Right lobe of liver (tissue), 4 donors: ENCODE results near the gene ZBTB24.

DNA sequence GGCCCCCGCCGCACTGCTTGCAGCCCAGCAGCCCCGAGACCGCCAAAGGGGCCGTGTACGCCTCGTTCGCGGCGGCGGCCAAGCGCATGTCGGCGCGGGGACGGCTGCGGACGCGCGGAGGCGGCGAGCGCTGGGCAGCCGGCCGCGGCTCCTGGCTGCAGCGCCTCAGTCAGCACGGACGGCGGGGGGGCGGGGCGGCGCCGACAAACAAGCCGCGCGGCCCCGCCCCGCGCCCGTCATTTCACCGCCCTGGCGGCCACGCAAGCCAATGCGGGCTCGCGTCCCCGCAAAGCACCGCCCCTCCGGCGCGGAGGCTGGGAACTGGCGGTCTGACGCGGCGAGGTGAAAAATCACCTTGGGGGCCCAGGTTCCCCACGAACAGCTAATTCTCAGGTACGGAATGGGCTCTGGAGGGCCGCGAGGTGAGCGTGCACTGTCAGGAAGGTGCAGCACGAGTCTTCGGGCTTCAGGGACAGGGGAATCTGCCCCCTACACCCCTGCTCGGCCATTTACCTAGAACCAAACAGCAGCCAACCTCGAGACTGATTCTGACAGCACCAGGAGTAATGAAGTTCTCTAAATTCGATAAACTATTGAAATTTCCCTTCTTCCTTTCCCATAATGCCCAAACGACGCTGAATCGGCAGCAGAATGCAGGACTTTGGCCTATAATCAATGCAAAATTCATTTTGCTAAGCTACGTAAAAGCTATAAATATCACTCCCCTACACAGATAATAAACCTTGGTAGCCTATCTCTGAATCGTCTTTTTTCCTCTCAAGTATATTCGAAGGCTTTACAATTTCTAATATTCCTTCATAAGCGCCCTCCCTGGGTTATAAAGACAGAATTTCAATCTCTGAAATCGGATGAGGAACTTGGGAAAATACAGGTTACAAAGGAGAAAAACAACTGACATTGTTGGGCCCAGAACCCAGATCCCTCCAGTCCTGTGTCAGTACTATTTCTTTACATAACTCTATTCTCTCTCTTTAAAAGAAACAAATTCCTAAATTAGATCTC is 85.0 kb downstream of the SESN1 start:
- PRO-cap, 4 experiments: peak in 4 of 4 experiments; most common plus-strand start position 317 of the sequence (in 2); most common minus-strand start position 180 of the sequence (in 4)
- RAMPAGE, long total RNA, 2 experiments: no peak in any of the 2 experiments

GRCh38 chr6:109087789-109088453 is 6.7 kb downstream of the SESN1 start:
- PRO-cap, 4 experiments: no peak in any of the 4 experiments
- RAMPAGE, long total RNA, 2 experiments: no peak in any of the 2 experiments

GRCh38 chr6:109296375-109297042 is 85.8 kb downstream of the CD164 start:
- PRO-cap, 4 experiments: no peak in any of the 4 experiments
- RAMPAGE, long total RNA, 2 experiments: no peak in any of the 2 experiments

DNA sequence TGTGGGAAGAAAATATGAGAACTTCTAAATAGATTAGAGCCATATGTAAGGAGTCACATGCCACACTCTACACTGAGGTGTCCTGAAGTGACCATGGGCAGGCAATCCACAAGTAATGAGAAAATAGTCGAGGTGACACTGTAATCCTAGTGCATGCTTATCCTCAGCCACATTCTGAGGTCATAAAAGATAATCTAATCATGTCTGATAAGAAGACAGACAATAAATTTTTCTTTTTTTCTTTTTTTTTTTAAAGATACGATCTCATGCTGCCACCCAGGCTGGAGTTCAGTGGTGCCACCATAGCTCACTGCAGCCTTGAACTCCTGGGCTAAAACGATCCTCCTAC is 62.2 kb downstream of the CD164 start:
- PRO-cap, 4 experiments: no peak in any of the 4 experiments
- RAMPAGE, long total RNA, 2 experiments: no peak in any of the 2 experiments

DNA sequence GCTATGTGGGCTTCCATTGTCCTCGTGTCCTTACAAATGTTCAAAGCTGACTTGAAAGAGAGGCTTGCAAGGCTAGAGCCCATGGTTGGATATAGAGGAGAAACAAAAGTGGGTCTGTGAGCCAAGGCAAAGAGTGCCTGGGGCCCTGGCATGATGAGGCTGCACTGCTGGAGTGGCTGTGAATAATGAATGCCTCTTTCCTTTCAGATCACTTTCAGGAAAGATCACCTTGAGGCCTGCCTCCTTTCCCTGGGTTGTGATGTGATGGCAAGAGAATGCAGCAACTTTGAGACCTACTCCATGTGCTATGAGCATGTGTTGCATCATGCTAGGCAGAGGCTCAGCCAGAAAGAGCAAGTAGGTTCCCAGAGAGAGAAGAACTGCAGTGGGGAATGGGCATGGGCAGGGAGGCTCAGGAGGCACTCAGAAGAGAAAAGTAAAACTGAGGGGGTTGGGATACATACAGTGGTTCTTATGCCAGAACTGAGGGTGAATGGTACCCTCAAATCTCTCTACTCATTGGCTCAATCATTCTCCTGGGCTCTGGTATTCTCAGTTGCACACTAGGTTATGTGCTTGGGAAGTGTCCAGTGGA is 46.0 kb downstream of the CD164 start:
- PRO-cap, 4 experiments: no peak in any of the 4 experiments
- RAMPAGE, long total RNA, 2 experiments: no peak in any of the 2 experiments

DNA sequence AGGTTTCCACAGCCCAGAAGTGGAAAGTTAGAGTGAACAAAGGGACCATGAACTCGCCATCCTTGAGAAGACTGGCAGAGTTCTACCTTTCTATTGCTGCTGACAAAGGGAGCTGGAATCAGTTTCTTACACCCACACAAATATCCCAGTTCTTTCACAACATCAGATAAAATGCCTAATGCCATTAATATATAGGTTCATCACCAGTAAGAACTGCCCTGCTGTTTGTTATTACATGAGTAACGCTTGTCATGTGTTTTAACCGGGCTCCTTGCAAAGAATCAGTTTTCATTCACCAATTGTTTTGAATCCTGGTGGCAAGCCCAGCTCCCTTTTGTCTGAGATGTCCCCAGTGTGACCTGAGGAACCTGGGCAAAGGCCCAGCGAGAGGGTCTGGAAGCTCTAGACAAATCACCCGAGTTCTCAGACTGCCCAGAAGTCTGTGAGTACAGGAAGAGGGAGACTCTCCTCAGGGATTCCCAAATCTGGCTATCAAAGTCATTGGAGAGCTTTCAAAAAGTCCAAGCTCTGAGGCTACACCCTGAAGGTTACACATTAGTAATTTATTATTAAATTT is 7.5 kb upstream of the CD164 start:
- PRO-cap, 4 experiments: no peak in any of the 4 experiments
- RAMPAGE, long total RNA, 2 experiments: no peak in any of the 2 experiments

- PRO-cap, 4 experiments: peak in 1 of 4 experiments; most common minus-strand start chr6:109457165 (in 1)
- RAMPAGE, long total RNA, 2 experiments: no peak in any of the 2 experiments
Observed at GRCh38 chr6:109456562-109457798, 1.4 kb upstream of the MICAL1 start.

- PRO-cap, 4 experiments: no peak in any of the 4 experiments
- RAMPAGE, long total RNA, 2 experiments: start-site peak on the minus strand in 1 of 2 experiments, at chr6:109481075-109481786 at its widest, 18 reads per replicate
Observed at GRCh38 chr6:109481028-109482062, 1.7 kb downstream of the ZBTB24 start.

DNA sequence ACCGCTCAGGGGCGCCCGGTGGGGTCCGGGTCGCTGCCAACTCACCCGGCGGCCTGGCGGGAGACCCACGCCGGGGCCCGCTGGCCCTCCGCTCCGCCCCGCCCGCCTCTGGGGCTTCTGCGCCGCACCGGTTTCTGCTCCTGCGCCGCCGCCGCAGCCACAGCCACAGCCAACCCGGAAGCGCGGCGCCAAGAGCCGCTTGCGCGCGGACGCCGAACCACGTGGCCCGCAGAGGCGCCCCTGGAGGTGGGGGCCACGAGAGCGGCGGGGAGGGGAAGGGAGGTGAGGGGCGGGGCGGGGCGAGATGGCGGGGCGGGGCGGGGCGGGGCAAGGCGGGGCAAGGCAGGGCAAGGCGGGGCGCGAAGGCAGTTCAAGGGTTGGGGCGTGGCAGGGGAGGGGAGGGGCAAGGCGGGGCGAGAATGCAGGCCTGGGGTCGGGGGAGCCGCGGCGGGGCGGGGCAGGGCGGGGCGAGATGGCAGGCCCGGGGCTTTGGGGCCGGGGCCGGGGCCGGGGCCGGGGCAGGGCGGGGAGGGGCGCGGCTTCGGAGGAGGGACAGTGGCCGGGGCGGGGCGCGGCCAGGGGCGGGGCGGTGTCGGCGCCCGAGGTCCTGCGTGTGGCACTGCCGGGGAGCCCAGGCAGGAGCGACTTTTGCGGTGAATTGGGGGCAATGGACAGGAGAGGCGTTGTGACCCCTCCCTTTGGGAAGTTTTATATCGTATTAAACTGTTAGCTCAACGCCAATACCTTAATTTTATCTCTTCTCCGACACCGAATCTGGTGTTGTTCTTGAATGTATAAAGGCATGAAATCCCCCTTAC is at the start of gene ZBTB24:
Gene ZBTB24 (minus strand): TSS at position 167 of the 818 bp plus-strand sequence.
- PRO-cap, 4 experiments: peak in 4 of 4 experiments; most common plus-strand start position 592 of the sequence (in 3); most common minus-strand start position 110 of the sequence (in 4)
- RAMPAGE, long total RNA, 2 experiments: start-site peak on the minus strand in 2 of 2 experiments, centred at positions 103 to 172 of the sequence, 17 to 27 reads per replicate

DNA sequence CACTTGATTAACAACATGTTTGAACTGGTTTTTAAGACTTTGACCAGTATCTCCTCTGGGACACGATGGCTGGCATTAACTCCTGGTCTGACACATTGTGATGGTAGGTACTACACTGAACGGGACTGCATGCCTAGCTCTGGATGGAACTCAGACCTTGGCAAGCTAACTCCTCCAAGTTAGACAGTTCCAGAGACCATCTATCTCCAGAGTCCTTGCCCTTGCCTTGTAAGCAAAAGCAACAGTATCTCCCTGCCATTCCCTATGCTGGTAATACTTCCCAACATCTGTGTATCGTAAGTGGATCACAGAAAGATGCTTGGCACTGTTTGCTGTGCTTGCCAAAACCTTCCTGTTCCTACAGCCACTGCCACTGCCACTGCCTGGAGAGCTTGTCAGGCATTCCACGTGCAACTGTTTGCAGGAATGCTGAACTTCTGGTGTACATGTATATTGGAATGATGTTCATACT is 25.4 kb downstream of the AK9 start:
- PRO-cap, 4 experiments: no peak in any of the 4 experiments
- RAMPAGE, long total RNA, 2 experiments: no peak in any of the 2 experiments

DNA sequence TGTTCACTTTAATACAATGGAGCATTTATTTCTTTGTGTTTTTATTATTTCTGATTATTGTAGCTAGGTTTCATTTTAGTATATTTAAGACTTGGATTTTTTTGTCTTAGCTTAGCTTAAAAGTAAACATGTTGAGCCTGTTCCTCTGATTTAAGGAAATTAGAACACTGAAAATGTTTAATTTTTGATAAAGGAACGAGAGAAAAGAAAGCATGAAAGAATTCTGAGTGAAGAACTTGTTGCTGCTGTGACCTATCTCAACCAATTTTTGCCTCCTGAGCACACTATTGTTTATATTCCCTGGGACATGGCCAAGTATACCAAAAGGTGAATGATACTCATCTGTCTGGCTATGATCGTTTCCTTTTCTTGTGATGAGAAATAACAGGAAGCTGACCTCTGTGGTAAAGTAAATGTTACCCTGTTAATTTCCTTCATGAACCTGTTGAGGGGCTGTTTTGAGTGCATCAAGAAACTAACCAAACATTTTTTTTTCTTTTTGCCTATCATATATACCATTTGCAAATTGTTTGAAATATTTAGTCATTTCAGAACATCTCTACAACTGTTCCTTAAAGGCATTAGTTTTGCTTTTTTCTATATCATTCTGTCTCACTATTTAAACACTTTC is 69.1 kb downstream of the FIG4 start:
- PRO-cap, 4 experiments: no peak in any of the 4 experiments
- RAMPAGE, long total RNA, 2 experiments: no peak in any of the 2 experiments

DNA sequence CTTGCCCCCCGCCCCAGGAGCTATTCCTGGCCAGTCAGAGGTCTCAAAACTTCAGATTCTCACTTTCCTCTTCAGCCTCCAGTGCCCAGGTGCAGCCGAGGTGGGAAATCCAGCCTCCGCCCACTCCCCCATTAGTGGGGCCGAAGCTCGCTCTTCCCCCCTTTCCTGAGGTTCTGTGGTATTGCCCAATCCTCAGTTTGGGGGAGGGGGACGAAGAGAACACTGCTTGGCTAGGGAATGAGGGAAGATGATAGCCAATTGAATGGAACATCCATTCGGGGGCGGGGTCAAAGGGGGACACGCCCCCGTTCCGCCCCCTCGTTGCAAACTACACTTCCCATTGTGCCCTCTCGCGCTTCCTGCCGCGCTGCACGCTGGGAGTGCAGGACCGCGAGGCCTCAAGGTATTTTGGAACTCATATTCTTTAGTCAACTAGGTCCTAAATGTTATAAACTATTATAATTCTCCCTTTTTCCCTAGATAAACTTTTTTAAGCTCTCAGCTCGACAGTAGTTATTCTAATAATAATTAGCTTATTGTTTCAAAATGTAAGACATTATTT is 368 bp upstream of the CDC40 start:
- PRO-cap, 4 experiments: peak in 4 of 4 experiments; most common plus-strand start position 355 of the sequence (in 1); most common minus-strand start position 232 of the sequence (in 3)
- RAMPAGE, long total RNA, 2 experiments: start-site peak on the minus strand in 1 of 2 experiments, centred at position 177 of the sequence, 35 reads per replicate

- PRO-cap, 4 experiments: no peak in any of the 4 experiments
- RAMPAGE, long total RNA, 2 experiments: no peak in any of the 2 experiments
Observed at GRCh38 chr6:110208800-110209319, 28.6 kb downstream of the CDC40 start.

- PRO-cap, 4 experiments: peak in 1 of 4 experiments; most common minus-strand start chr6:110544731 (in 1)
- RAMPAGE, long total RNA, 2 experiments: no peak in any of the 2 experiments
Observed at GRCh38 chr6:110544578-110545047, 68.2 kb upstream of the SLC22A16 start.

DNA sequence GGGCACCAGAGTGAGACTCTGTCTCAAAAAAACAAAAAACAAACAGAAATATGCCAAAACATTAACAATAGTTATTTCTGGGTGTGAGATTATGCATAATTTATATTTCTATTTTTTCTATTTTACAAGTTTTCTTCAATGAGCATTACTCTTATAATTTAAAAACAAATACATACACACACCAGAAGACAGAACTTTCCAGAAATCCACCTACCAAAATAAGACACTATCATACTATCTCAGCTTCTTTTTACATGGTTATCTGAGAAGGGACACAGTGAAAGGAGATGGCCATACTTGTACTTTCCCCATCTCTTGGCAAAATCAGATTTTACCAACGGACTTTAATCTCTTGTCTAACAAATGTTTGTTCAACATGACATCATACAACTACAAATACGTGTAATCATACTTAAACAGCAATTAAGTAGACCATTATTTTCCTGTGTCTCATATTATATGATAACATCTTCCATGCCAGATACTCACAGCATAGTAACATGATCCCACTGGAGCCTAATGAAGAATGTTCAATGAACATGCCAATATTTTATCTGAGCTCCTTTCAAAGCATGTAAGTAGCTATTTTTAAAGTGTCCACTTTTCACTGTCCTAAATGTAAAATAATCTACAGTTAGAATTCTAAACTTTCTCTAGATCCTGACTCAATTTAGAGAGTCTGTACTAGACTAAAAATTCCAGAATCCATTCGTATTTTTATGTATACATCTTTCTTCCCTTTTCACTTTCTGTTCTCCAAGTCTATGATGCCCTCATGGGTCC is 133.8 kb downstream of the CDK19 start:
- PRO-cap, 4 experiments: peak in 4 of 4 experiments; most common plus-strand start position 488 of the sequence (in 1); most common minus-strand start position 317 of the sequence (in 3)
- RAMPAGE, long total RNA, 2 experiments: no peak in any of the 2 experiments

- PRO-cap, 4 experiments: peak in 2 of 4 experiments; most common plus-strand start chr6:110682634 (in 2)
- RAMPAGE, long total RNA, 2 experiments: no peak in any of the 2 experiments
Observed at GRCh38 chr6:110682515-110682762, 132.8 kb downstream of the CDK19 start.

GRCh38 chr6:110728307-110729007 is 86.8 kb downstream of the CDK19 start:
- PRO-cap, 4 experiments: no peak in any of the 4 experiments
- RAMPAGE, long total RNA, 2 experiments: no peak in any of the 2 experiments

DNA sequence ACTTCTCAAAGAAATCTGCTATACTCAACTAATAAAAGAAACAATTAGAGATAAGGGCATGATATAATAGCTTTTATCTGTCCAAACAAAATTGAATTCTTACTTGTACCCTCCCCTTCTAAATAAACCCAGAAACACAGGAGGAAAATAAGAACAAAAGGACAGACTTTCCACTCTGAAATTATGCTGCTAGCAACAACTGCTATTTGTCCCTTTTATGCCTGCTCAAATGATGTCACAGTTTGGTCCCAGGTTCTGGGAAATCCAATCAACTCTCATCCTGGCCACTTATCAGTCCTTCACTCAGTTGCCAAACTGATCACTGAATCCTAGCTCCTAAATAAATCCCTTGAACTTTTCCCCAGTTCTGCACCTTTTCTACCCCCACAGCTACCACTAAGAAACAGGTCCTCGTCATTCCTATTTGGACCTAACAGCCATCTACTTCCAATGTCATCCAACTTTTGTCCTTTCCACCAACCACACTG is 33.2 kb downstream of the CDK19 start:
- PRO-cap, 4 experiments: peak in 2 of 4 experiments; most common plus-strand start position 294 of the sequence (in 1); most common minus-strand start position 182 of the sequence (in 1)
- RAMPAGE, long total RNA, 2 experiments: no peak in any of the 2 experiments

- PRO-cap, 4 experiments: peak in 3 of 4 experiments; most common plus-strand start chr6:110814620 (in 3); most common minus-strand start chr6:110814595 (in 1)
- RAMPAGE, long total RNA, 2 experiments: no peak in any of the 2 experiments
Observed at GRCh38 chr6:110814281-110814852, 902 bp downstream of the CDK19 start.

GRCh38 chr6:110891894-110892728 is 17.5 kb downstream of the AMD1 start:
- PRO-cap, 4 experiments: no peak in any of the 4 experiments
- RAMPAGE, long total RNA, 2 experiments: start-site peak on the plus strand in 1 of 2 experiments, at chr6:110892307-110892320 at its widest, 44 reads per replicate